Peyer's patch (tissue), 4 donors: ENCODE measurements around a stretch of chr14.

DNA sequence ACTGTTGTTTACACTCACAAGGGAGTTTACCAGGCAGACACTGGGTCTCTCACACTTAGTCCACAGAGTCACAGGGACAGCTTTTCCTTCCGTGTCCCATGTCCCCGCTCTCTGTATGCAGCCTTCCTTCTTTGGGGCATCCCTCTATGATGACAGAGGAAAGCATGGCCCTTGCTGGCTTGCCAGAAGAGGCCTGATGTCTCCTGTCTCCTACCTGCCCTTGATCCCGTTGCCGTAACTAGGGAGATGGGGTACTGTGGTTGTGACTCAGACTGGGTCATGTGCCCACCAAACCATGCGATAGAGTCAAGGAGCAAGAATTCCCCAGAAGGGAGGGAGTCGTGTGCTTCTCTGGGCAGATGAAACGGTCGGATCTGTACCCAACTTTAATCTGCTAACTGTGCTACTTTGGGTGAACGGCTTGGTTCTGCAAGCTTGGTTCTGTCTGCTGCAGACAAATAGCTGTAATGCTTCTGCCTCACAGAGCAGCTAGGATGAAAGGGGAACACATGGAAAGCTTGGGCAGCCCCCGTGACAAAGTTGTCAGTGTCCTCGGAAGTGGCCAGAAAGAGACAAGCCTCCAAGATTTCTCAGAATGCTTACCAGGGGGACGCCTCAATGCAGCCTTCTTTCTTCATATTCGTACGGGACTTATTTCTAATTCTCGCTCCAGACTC is 99.0 kb upstream of the DYNC1H1 start:
- PRO-cap, result no peak
- RAMPAGE, long total RNA, 4 experiments, result no peak in any of the 4 experiments

DNA sequence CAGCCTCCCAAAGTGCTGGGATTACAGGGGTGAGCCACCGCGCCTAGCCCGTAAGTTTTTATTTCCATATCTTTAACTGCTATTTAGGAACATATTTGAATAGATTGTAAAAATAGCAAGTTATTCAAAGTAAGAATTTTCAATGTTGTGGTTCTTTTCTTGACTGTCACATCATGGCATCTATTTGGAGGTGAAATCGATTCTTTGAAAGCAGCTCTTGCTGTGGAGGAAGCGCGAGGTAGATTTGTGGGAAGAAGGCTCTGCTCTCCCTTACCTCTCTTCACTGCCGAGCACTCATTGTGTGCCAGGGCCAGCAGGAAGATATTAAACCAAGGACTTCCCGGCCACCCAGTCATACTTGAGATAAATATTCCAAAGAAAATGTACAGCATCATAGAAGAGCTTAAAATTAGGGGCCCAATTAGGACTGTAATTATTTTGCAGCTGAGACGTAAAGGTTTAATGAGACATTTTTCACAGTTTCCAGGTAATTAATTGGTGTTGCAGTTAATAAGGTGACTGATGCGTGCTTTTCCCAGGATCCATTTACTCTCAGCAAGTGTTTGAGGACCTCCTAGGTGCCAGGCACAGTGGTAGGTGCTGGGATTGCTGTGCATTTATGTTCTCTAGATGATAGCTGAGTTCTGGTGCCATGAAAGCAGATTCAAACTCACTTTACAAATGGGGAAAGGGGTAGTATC is 89.2 kb upstream of the DYNC1H1 start:
- PRO-cap, result no peak
- RAMPAGE, long total RNA, 4 experiments, result no peak in any of the 4 experiments

DNA sequence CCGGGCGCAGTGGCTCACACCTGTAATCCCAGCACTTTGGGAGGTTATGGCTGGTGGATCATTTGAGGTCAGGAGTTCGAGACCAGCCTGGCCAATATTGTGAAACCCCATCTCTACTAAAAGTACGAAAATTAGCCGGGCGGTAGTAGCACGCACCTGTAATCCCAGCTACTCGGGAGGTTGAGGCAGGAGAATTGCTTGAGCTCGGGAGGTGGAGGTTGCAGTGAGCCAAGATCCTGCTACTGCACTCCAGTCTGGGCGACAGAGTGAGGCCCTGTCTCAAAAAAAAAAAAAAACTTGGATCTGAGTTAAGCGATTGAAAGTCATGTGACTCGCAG is 52.8 kb upstream of the DYNC1H1 start:
- PRO-cap, result unidirectional peak, plus-strand start at position 282 of the sequence
- RAMPAGE, long total RNA, 4 experiments, result no peak in any of the 4 experiments

DNA sequence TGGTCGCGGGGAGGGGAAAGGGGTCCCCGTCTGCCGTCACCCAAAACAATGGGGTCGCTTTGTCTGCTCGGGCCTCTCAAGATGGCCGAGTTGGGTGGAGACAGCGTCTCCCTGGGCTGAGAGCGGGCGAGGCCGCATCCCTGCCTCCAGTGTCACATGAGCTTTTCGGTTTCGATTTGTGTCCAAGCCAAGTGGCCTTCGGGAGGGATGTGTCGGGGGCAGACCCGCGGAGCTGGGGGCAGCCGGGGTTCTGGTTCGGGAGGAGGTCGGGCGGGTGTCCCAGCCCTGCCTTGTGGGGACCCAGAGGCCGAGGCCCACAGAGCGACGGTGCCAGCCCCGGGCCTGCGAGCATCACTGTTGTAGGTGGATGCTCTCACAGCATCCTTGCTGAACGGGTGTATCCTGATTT is 846 bp downstream of the DYNC1H1 start:
- PRO-cap, result bidirectional peak, plus-strand start at position 79 of the sequence, minus-strand start at position 78 of the sequence; bidirectional peak, plus-strand start at position 204 of the sequence, minus-strand start at position 154 of the sequence
- RAMPAGE, long total RNA, 4 experiments, result no peak in any of the 4 experiments

DNA sequence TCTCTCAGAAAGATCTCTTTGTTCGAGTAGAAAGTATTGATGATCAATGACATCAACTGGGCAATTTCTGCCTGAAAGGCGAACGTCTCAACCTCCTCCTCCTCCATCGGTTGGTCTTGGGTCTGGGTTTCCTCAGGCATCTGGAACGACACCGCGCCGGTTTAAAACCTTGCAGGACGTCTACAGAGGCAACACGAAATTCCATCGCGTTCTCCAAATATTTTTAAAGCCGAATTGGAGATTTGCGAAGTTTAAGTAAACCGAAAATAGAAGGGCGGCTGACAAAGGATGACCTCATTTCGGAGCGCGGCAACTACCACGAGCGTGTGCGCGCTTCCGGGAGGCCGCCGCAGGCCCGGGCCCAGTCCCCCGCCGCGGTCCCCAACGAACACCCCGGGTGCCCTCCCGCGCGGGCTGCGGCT is 594 bp downstream of the HSP90AA1 start:
- PRO-cap, result bidirectional peak, plus-strand start at position 364 of the sequence, minus-strand start at position 328 of the sequence
- RAMPAGE, long total RNA, 4 experiments, result no peak in any of the 4 experiments

DNA sequence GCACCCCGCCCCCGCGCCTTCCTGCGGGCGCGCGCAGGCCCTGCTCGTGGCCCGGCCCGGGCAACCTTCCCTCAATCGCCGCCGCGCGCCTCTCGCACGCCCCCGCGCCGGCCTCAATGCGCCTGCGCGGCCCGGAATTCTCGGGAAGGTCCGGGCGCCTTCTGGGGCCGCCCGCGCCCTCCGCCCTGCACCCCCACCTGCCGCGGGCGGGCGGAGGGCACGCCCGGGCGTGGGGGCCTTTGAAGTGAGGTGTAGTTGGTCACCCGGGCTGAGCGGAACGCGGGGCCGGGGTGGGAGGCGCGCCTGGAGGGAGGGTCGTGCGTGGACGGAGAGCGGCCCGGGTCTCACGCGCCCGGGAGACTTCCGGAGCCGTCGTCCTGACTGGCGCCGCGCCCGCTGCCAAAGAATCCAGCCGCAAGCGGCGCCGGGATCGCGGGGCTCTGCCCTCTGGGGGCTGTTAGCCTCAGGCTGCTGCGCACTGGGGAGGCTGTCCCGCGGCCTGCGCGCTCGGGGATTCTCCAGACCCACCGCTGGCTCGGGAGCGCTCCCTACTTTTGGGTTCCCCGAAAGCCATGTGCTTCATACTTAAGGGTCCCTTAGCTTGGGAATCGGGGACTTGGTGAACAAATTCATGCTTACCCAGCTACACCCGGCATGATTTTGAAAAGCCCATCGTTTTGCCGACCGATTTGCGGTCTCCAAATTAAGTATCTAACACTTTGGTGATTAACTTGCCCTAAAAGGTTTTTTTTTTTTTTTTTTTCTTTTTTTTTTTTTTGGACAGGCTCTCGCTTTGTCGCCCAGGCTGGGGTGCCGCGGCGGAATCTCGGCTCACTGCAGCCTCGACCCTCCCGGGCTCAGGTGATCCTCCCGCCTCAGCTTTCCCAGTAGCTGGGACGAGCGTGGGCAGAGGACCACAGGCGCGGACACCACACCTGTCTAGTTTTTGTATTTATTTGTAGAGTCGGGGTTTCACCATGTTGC is 636 bp upstream of the HSP90AA1 start:
- PRO-cap, result bidirectional peak, plus-strand start at position 143 of the sequence, minus-strand start outside the sequence; bidirectional peak, plus-strand start at position 466 of the sequence, minus-strand start at position 379 of the sequence
- RAMPAGE, long total RNA, 4 experiments, result no peak in any of the 4 experiments

GRCh38 chr14:102279861-102280443 is 25.0 kb downstream of the MOK start:
- PRO-cap, result no peak
- RAMPAGE, long total RNA, 4 experiments, result no peak in any of the 4 experiments

GRCh38 chr14:102298616-102298815 is 6.4 kb downstream of the MOK start:
- PRO-cap, result no peak
- RAMPAGE, long total RNA, 4 experiments, result no peak in any of the 4 experiments

DNA sequence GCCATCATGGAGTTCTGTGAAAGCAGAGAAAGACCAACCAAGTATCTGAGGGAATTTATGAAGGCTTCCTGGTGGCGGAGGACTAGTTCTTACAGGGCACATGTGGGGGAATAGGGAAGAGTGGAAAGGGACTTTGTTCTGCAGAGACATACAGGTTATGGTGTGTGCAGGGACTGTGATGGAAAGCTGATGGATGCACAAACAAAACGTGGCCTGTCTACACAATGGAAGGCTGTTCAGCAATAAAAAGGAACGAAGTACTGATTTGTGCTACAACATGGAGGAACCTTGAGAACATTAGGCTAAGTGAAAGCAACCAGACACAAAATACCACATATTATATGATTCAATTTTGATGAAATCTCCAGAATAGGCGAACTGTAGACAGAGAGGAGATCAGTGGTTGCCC is 2.6 kb downstream of the TECPR2 start:
- PRO-cap, result no peak
- RAMPAGE, long total RNA, 4 experiments, result start-site peak on the plus strand in 1 of 4 experiments, centred at position 153 of the sequence, 9 reads per replicate

- PRO-cap, result no peak
- RAMPAGE, long total RNA, 4 experiments, result no peak in any of the 4 experiments
Measured at GRCh38 chr14:102616765-102617102, 24.3 kb downstream of the RCOR1 start.

GRCh38 chr14:102780409-102781177 is 3.3 kb downstream of the TRAF3 start:
- PRO-cap, result no peak
- RAMPAGE, long total RNA, 4 experiments, result no peak in any of the 4 experiments

GRCh38 chr14:102870187-102870887 is 52.1 kb upstream of the AMN start:
- PRO-cap, result no peak
- RAMPAGE, long total RNA, 4 experiments, result no peak in any of the 4 experiments

DNA sequence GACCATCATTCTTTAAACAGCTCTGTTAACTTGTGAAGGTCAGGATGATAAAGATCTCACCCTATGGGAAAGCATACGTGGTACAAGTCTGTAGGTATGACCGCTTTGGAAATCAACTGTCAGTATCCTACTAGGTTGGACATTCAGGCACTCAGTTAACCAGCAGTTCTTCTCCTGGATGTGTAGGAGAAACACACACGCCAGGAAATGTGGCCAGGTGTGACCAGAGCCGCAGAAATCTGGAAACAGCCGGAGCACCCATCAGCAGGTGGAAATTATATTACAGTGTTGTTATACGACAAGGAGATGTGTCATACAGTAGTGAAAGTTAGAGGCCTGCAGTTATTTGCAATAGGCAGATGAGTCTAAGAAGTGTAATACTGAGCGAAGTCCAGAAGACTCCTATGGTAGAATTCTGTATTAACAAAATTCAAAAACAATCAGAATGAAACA is 39.5 kb upstream of the AMN start:
- PRO-cap, result unidirectional peak, minus-strand start at position 241 of the sequence
- RAMPAGE, long total RNA, 4 experiments, result no peak in any of the 4 experiments

DNA sequence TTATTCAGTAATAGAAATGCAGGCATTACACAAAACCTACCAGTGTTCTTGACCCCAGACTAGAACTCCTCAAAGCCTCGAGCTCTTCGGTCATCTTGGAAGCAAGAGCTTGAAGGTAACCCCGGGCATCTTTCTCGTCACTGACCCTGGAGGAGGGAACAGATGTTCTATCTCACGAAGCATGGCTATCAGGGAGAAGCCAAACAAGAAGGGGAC is 43.7 kb downstream of the AMN start:
- PRO-cap, result no peak
- RAMPAGE, long total RNA, 4 experiments, result no peak in any of the 4 experiments

DNA sequence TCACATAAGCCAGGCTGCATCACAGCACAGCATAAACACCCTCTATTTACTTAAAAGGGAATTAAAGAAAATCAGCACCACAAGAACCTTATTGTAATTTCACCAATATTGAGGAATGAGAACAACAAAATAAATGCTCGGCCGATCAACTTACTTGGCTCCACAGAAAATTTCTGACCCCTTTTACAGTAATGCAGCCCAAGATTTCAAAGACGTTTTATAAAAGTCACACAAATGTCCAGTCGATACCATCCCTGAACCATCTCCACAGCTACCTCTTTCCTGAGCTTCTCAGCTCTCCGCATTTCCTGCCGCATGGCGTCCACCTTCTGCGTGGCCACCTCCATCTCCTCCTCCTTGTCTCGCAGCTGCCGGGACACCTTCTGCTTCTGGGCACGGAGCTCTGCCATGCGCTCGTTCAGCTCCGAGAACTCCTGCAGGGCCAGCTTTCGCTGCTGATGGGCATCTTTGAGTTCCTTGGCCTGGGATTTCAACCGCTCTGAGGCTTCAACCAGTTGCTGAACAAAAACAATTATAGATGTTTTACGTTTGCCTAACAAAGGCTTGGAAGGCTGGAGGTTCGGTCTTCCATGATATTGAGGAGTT is 49.3 kb downstream of the AMN start:
- PRO-cap, result no peak
- RAMPAGE, long total RNA, 4 experiments, result start-site peak on the minus strand in 1 of 4 experiments, centred at position 418 of the sequence, 36 reads per replicate

- PRO-cap, result no peak
- RAMPAGE, long total RNA, 4 experiments, result no peak in any of the 4 experiments
Measured at GRCh38 chr14:103074806-103075431, 9.1 kb upstream of the LBHD2 start.

DNA sequence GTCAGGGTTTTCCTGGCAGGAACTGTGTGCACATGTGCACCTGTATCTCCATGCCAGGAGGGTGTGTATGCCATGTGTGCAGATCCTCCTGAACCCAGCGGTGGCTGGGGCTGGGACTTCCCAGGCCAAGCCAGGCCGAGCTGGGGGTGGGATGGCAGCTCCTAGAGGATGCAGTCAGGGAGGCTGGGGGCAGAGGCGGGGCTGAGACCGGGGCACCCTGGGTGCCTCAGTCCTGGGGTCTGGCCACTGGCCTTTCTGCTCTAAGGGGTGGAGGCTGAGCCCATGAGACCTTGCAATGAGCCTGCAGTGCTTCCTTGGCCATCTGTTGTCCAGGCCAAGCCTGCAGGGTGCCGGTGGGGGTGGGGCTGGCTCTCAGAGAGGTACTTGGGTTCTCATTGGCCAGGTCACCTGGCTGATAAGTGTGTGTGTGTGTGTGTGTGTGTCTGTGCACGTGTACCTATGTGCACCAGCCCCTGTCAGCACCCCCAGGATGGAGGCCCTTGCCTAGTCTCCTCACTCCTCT is 10.8 kb upstream of the TNFAIP2 start:
- PRO-cap, result no peak
- RAMPAGE, long total RNA, 4 experiments, result no peak in any of the 4 experiments

DNA sequence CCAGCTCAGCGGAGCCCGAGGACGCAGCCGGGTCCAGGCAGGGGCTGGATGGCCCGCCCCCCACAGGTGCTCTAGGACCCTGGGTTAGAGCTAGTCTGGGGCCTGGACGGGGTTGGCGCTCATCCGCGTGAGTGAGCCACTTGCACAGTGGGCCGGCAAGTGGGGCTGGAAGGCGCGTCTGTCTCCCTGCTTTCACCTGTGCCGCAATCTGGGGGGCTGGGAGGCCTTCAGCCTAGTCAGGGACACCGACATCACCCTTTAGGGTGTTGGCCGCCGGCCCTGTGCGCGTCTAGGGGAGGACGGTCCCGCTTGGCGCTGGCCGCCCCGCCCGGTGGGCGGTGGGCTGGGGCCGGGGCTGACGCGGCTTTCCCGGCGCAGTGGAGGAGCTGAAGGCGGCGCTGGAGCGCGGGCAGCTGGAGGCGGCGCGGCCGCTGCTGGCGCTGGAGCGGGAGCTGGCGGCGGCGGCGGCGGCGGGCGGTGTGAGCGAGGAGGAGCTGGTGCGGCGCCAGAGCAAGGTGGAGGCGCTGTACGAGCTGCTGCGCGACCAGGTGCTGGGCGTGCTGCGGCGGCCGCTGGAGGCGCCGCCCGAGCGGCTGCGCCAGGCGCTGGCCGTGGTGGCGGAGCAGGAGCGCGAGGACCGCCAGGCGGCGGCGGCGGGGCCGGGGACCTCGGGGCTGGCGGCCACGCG is 3.5 kb downstream of the TNFAIP2 start:
- PRO-cap, result no peak
- RAMPAGE, long total RNA, 4 experiments, result no peak in any of the 4 experiments

DNA sequence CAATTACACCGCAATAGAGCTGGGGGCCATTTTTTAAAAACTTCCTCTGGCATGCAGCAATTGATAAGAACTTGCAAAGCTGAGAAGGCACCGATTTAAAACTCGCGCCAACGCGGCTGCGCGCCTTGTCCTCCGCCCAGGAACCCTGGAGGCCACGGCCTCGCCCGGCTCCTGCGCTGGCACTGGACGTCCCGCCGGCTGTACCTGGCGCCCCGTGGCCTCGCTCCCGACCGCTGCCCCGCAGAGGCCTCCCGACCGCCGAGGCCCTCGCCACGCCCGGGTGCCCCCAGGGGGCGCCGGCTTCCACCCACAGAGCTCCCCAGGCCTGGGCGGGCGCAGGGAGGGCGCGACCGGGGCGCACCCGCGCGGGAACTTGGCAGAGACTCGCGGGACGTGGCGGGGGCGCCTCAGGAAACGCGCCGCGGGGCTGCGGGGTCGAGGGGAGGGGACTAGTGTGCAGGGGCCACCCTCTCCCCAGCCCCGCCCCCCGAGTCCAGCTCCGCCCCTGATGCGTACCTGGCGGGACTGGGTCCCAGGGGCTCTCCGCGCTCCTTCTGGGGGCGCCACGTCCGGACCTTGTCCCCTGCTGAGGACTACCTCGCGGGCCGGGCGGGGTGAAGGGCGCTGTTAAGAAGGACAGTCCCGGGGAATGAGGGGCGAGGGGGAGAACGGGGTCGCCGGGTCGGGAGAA is 65.7 kb downstream of the TNFAIP2 start:
- PRO-cap, result no peak
- RAMPAGE, long total RNA, 4 experiments, result no peak in any of the 4 experiments

DNA sequence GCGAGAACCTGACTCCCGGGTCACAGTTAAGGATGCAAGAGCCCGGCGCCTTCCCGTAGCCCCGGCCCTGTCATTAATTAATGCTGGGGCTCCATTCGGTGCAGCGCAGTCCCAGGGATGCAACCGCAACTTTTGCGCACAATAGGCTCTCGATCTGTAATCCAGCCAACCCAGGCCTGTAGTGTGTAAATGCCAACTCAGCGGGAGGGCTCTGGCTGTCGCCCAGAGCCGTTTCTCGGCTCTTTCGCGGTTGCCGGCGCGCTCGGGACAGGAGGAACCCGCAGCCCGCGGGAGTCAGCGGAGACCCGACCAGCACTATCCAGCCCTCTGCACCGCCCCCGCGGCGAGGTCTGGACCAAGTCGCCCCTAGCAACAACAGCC is 296 bp upstream of the MARK3 start:
- PRO-cap, result bidirectional peak, plus-strand start outside the sequence, minus-strand start at position 317 of the sequence
- RAMPAGE, long total RNA, 4 experiments, result no peak in any of the 4 experiments